SEM (cell line): ENCODE measurements around a stretch of chr5.

GRCh38 chr5:16466048-16466654 is 551 bp upstream of the ZNF622 start:
- PRO-cap, result no peak

DNA sequence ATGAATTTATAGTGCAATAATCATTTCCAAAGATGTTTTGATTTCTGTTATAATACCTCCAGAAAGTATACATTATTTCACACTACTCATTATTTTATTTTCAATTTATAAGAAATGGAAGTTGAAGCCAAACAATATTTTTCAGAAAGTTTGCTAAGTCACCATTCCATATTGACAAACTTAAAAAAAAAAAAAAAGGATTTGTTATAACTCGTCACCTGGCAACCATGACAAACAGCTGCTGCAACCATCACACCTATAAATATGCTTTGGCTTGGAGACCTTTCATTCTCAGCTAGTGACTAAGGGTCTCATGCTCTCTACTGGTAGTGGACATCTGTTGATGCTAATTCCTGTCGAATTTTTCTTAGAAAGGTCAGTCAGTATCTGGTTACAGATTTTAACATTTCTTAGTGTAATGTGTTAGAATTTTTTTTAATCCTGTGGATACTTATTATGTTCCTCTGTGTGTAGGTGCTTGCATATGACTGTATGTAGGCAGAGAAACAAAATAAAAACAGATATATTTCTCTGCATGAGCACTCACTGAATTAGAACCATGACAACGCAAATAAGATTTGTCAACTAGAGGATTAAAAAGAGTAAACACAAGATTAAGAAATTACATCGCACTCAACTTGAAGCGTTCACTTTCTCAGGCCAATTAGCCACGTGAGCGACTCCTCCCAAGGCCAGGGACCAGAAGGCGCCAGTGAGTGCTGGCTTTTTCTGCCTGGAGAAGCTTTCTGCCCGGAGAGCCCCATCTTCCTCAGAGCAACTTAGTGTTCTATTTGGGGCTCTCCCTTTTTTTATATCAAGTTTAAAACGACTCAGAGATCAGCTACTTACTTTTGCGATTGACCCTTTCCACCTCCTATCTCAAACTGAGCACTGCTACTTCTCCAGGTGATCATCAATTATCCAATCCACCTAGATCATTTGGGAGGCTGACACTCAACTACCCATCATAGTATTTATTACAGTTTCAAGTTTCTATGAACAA is 27.0 kb upstream of the ZNF622 start:
- PRO-cap, result no peak

DNA sequence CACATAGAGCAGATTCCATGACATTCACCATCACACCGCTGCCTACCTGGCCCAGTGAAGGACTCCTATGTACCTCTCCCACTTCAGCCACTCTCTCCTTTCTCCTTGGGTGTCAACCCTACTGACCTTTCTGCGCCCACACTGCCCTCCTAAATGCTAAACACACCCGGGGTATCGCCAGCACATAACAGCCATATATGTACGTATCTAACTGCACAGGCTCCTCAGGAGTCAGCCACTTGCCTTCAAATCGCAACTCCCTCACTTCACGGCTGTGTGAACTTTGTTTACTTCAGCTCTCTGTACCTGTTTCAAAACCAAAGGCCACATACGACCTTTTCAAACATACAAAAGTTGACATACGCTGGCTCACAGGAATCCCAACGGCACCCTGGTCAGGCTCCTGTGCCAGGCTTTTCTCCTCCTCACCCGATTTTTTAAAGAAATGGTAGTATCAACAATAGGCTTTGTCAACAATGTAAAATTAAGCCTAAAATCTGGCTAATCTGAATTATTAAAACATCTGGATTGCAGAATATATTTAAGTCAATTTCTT is 38.9 kb upstream of the ZNF622 start:
- PRO-cap, result no peak

GRCh38 chr5:16574678-16575206 is 42.1 kb downstream of the RETREG1 start:
- PRO-cap, result no peak

DNA sequence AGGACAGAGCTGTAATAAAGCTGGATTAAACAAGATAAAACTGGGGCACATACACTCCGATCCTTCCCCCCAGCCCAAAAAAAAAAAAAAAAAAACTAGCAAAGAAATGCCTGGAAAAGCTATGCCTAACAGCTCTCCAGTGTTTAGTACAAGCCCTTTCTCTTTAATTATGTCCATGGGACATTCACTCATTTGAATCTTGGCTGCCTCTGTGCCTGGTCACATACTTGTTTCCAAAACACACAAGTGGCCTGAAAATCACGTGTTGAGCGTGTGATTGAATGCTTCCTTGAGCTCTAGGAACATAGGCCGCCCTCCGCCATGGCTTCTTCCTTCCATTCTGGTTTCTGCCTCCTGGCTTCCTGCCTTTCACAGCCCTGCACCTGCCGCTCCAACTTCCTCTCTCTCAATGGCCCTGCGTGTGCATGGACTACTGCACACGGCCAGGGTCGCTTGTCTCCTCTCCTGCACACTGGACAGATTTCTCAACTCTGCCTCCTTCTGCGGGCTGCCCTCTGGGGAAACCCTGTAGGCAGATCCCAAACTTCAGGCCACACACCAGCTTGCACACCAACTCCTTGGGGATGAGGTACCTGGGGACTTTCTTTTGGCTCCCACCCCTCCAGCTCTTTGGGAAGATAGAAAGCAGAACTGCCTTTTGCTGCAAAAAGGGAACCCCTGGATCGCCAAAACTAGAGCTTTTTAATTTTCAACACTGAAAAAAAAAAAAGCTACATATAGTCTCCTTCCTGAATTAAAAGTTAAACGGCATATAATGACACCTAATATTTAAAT is 111.2 kb upstream of the RETREG1 start:
- PRO-cap, result no peak

- PRO-cap, result no peak
Measured at GRCh38 chr5:16768876-16769301, 152.1 kb upstream of the RETREG1 start.

- PRO-cap, result no peak
Measured at GRCh38 chr5:16871679-16872205, 64.3 kb downstream of the MYO10 start.

DNA sequence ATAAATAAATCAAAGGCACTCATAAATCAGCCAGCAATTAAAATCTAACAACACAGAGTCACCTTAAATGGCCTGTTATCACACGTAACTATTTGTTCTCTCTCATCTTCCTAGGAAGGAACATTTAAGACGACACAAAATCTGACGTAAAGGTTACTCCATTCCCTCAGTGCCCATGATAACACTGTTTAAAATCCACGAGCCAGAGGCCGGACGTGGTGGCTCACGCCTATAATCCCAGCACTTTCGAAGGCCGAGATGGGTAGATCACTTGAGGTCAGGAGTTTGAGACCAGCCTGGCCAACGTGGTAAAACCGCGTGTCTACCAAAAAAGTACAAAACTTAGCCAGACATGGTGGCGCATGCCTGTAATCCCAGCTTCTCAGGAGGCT is 56.4 kb downstream of the MYO10 start:
- PRO-cap, result no peak

DNA sequence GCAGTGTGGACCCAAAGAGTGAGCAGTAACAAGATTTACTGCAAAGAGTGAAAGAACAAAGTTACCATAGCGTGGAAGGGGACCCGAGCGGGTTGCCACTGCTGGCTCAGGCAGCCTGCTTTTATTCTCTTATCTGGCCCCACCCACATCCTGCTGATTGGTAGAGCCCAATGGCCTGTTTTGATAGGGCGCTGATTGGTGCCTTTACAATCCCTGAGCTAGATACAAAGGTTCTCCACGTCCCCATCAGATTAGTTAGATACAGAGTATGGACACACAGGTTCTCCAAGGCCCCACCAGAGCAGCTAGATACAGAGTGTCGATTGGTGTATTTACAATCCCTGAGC is 93.9 kb downstream of the BASP1 start:
- PRO-cap, result no peak

DNA sequence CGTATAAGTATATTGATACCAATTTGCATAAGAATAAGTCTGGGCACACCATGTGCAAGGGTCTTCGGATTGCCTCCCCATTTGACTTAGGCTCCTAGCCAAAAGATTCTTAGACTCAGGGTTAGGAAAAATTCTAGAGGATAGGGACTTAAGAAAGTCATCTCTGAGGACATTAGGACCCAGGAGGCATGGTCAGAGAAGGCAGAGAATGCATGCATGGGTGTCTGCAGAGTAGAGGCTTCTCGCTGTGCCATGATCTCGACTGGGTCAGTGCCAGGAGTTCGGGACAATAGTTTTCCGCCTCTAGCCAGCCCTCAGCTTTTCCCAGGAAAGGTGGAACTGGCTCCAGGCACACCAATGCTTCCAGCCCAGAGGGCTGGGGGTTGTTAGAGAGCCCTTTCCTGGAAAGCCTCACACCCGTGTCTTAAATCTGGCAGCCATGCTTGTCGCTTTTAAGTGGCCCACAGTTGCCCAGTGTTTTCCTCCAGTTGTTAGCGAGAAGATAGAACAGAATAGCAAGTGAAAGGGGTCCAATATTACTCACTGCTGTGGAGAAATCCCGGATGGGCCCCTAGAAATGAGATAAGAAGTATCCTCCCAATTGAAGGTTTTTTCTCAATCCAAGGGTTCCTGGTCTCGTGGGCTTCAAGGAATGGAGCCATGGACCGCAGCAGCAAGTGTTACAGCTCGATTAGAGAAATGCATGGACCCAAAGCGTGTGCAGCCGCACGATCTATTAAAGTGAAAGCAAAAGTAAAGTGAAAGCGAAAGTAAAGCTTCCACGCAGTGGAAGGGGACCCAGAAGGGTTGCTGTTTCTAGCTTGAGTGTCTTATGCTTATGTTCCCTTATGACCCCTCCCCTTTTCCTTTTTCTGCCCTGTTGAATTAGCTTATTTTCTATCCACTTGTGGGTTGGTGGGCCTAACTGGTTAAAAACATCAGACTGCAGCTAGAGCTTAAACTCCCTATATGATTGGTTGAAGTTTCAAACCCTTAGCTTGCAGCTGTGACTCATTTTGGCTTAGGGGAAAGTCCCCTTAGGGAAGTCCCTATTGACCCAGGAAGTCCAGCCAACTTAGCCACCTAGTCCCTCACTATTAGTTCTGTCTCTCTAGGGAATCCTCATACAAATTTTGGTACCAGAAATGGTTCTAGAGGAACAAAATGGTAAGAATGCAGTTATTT is 1090.2 kb upstream of the H3Y1 start:
- PRO-cap, result unidirectional peak, plus-strand start at position 204 of the sequence; bidirectional peak, plus-strand start at position 462 of the sequence, minus-strand start at position 454 of the sequence; bidirectional peak, plus-strand start at position 761 of the sequence, minus-strand start at position 703 of the sequence

DNA sequence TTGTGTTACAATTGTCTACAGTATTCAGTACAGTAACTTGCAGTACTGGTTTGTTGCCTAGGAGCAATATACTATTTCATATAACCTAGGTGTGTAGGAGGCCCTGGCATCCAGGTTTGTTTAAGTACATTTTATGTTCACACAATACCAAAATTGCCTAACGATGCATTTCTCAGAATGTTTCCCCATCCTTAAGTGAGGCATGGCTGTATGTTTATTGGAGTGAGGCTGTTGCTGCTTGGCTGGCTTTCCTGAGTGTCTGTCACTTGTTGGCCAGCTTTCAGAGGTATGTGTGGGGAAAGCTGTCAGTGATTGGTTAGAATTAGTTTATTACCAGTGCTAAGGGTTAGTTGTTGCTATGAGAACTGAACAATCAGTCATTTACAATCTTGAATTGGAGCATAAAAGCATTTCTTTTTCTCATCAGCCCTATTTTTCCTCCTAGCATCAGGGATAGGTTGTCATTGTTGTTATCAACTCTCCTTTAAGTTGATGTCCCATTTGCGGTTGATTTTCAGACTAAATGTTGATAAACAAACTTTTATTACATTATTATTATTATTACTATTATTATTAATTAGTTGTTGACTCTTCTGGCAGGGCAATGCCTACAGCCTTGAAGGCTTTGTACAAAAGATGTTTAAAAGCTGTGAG is 154.2 kb upstream of the CDH12 start:
- PRO-cap, result no peak

DNA sequence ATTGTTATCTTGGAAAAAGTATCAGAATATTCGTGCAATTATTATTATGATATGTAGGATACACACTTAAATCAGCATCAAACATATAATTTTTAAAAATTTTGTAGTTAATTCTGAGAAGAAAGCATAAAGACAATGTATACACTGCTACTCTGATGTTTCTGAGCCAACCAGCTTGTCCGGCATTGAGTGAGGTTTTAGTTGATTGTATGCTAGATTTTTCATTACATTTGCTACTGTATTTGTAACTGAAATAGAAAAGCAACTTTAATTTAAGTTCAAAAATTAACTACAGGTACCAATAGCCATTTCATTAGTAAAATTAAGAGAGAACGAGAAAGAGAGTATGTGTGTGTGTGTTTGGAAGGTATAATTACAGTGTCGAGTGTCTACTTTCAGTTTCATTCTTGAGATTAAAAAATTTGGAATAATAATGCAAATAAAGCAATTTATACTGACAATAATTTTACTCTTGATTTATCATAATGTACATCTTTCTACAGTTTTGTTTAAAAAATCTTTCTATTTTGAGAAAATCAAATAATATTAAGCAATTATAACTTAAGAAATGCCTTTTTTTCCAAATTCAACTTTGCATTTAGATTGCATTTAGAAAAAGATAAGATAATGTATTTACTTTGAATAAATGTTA is 160.4 kb upstream of the CDH12 start:
- PRO-cap, result unidirectional peak, minus-strand start at position 199 of the sequence; unidirectional peak, minus-strand start at position 387 of the sequence

DNA sequence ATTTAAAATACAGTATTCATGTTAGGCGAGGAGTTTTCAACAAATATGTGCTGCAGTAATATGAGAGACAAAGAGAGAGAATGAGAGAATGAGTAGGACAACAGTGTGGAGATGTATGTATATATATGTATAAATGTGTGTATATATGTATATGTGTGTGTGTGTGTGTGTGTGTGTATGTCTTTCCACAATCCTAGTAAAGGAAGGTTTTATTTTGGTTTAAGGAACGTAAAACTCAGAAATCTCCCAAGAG is 440.9 kb upstream of the CDH10 start:
- PRO-cap, result no peak

GRCh38 chr5:27191100-27191350 is 152.6 kb upstream of the CDH9 start:
- PRO-cap, result no peak

DNA sequence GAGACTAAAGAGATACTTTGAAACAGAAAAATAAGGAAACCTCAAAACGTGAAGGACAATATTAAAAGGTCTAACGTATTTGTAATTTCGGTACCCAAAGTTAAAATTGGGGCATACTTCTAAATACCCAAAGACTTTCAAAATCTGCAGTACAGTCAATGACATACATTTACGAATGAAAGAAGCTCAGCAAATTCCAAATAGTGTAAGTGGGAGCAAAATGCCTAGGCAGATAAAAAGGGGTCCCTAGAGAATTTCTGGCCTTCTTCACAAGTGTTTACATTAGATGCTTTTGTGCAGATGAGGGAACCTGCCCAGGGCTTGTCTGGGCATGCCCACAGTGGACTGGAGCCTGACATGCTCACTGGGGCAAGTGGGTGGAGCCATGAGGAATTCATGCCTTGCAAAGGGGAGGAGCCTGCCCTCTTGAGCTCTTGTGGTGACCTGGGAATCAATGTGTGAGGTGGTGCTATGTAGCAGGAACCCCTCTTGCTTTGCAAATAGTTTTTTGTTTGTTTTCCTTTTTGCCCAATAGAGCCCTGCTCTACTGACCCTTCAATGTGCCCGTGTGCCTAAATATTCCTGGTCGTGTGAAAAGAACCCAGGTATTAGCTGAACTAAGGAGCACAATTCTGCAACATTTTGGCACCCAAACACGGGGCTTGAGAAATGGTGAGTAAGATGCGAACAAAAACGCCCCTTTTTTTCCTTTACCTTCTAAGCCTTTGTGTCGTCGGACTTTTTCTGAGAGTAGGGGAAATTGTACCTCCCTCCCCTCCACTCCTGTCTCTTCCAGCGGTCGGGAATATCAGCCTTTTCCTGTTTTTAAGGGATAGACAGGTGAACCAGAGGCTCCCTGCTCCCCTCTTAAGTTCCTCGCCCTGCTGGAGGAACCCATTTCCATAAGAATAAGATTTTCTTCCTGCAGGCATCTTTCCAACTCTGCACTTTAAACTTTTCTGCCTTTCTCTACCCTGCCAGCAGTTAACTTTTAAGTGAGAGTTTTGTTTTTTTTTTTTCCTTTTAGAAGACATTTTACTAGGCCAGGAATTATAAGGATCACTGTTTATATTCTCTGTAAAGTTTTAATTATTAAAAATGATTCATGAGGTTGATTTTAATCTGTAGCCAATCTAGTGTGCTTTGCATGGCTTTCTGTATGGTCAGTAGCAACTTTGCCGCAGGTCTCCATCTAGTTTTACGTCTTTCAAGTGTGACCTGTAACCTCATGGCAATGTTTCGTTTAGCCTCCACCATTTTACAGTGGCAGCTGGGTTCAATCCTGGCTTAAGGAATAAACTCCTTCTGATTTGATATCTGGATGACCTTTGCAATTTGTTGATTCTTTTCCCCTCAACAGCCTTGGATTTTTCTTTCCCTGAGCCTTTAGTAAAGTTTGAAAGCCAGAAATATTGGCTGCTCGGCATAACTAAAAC is 434.0 kb upstream of the CDH9 start:
- PRO-cap, result no peak

GRCh38 chr5:30345982-30346434 is 847.5 kb upstream of the CDH6 start:
- PRO-cap, result no peak

DNA sequence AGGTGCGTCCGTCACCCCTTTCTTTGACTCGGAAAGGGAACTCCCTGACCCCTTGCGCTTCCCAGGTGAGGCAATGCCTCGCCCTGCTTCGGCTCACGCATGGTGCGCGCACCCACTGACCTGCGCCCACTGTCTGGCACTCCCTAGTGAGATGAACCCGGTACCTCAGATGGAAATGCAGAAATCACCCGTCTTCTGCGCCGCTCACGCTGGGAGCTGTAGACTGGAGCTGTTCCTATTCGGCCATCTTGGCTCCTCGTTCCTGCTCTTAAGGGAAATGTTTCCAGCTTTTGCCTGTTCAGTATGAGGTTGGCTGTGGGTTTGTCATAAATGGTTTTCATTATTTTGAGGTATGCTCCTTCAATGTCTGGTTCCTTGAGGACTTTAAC is 369.8 kb upstream of the CDH6 start:
- PRO-cap, result no peak

GRCh38 chr5:31226674-31227273 is 33.3 kb downstream of the CDH6 start:
- PRO-cap, result no peak

DNA sequence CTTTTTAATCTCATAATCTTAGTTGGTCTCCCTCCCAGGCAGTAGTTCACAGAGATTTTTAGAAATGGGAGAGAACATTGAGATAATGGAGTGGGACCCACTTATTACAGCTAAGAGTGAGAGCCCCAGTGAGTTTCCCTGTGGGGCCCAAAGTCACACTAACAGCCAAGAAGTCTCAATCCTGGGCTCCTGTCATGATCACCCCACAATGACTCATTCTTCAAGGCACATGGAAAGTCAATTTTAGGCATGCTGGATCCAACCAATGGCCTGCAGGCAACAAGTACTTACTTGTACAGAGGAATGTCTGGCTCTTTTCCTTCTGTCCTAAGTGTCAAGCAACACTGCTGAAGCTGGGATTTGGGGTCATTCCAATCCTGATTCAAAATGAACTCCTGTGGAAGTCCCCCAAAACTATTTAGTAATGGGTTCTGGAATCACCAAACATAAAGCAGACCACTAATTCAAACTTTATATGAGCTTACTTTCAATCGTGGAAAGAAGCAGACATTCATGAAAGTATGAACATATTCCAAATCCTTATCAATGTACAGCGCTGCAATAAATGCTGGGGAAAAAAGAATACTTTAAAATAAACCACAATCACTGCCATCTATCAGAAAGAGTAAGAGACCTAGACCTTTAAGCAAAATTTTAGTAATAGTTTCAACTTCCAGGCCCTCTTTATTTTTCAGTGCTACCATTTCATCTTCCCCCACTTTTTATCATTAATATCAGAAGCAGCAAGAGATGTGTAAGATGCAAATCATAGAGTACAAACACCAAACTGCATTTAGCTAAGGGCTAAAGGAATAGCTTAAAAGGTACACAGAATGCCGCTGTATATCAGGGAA is 122.9 kb downstream of the DROSHA start:
- PRO-cap, result no peak

DNA sequence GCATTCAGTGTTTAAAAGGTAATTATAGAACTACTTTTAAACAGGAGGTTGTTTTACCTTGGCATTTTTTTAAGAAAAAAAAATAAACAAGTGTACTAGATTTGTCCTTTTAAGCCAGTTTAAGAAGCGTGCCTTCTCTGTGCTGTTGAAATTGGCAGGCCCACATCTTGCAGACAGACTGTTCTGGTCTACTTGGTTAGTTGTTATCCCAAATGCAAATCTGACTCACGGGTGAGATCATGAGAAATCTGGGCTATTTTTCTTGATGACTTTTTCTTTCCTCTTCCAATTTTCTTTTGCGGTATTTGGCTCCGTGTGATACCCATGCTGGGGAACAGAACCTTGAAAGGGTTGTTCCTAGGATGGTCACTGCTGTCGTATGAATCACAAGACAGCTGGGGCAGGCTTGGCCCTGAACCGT is 24.5 kb downstream of the PDZD2 start:
- PRO-cap, result no peak